ENCODE measurements around the gene CD163L1.

GRCh38 chr12:6641070-6641351, 5.3 kb upstream of the LPAR5 start:
- PRO-cap: no peak
- RRBS, 2 experiments: no CpG with 5 or more reads among the region's 2 CpGs

DNA sequence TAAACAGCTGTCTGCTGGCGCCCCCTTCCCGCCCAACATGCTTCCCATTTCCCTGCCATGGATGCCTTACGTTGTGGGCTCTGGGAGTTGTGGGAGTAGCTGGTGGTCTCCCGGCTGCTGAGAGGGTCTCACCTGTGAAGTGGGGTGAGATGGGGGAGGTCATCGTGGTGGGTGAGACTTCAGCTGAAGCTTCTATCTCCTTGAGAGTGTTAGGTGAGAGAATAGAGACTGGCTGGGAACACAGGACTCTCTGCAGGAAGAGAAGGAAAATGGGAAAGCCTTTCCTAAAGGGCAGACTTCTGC, 2.2 kb downstream of the ACRBP start:
- PRO-cap: no peak
- RRBS, 2 experiments: no CpG with 5 or more reads among the region's 5 CpGs

DNA sequence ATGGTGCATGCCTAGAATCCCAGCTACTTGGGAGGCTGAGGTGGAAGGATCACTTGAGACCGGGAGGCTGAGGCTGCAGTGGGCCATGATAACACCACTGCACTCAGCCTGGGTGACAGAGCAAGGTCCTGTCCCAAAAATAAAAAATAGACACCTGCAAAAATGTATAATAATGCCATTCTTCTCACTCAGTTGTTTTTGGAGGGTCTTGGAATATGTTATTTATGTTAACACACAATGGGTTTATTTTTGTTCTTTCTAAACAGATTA, 7.3 kb upstream of the ING4 start:
- PRO-cap: no peak
- RRBS, 2 experiments: no CpG with 5 or more reads among the region's 1 CpG

GRCh38 chr12:6773450-6774527, 1.5 kb downstream of the LAG3 start:
- PRO-cap: no peak
- RRBS, 2 experiments: 90 to 91% methylated on average over 26 of the region's 70 CpGs

DNA sequence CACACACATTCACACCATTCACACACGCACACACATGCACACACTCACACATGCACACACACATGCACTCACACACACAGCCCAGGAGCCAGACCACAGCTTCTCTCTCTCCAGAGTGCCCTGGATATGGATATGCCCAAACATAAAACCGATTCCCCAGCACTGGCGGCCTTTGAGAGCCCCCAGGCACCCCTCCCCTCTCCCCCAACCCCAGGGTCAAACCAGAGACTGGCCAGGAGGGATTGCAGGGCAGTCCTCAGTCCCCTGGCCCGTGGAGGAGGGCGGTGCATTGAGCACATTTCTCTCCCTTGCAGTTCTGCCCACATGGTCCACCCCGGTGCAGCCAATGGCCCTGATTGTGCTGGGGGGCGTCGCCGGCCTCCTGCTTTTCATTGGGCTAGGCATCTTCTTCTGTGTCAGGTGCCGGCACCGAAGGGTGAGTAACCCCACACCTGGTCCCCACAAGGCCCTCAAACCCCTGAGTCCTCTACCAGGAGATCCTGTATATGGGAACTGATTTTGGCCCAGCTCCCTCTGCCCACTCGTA, 3.4 kb upstream of the GPR162 start:
- PRO-cap: no peak
- RRBS, 2 experiments: 93 to 100% methylated on average over 2 to 5 of the region's 12 CpGs

- PRO-cap: no peak
- RRBS, 2 experiments: 94 to 96% methylated on average over 7 of the region's 37 CpGs
Observed at GRCh38 chr12:6836721-6837715, 3.7 kb upstream of the GNB3 start.

GRCh38 chr12:6865937-6866468, 1.3 kb upstream of the TPI1 start:
- PRO-cap: no peak
- RRBS, 2 experiments: no CpG with 5 or more reads among the region's 15 CpGs

GRCh38 chr12:6926922-6927170, 913 bp upstream of the ATN1 start:
- PRO-cap: no peak
- RRBS, 2 experiments: no CpG with 5 or more reads among the region's 5 CpGs

- PRO-cap: no peak
- RRBS, 2 experiments: no CpG with 5 or more reads among the region's 11 CpGs
Observed at GRCh38 chr12:6950929-6951153, 315 bp upstream of the PTPN6 start.

GRCh38 chr12:6951870-6952619, 889 bp downstream of the PTPN6 start:
- PRO-cap: no peak
- RRBS, 2 experiments: 67% methylated on average over 2 of the region's 22 CpGs; no CpG with 5 or more reads in 1 of the 2 experiments

DNA sequence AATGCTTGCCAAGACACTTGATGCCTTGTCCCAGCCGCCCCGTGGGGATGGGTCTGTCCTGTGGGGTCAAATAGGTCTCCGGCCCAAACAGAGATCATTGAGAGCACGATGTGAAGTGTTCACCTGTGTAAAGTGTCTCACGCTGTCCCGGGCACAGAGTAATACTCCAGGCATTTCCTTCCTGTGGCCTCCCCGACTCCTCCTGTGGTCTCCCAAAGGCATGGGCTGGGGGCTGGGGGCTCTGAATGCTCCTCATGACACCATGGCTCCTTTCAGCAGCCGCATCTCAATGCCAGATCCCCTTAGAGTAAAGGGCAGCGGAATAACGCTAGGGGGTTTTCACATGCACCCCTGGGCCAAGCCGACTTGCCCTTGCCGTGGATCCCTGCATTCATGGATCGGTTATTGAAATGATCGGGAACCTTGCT, 1.5 kb downstream of the PTPN6 start:
- PRO-cap: no peak
- RRBS, 2 experiments: 77 to 88% methylated on average over 4 of the region's 14 CpGs

GRCh38 chr12:6994931-6995261, 23.4 kb downstream of the LPCAT3 start:
- PRO-cap: no peak
- RRBS, 2 experiments: no CpG with 5 or more reads among the region's 2 CpGs

- PRO-cap: bidirectional peak, plus-strand start at chr12:7019032, minus-strand start at chr12:7018926
- RRBS, 2 experiments: 0% methylated on average over 1 of the region's 7 CpGs
Observed at GRCh38 chr12:7018991-7019325, 682 bp upstream of the LPCAT3 start.

DNA sequence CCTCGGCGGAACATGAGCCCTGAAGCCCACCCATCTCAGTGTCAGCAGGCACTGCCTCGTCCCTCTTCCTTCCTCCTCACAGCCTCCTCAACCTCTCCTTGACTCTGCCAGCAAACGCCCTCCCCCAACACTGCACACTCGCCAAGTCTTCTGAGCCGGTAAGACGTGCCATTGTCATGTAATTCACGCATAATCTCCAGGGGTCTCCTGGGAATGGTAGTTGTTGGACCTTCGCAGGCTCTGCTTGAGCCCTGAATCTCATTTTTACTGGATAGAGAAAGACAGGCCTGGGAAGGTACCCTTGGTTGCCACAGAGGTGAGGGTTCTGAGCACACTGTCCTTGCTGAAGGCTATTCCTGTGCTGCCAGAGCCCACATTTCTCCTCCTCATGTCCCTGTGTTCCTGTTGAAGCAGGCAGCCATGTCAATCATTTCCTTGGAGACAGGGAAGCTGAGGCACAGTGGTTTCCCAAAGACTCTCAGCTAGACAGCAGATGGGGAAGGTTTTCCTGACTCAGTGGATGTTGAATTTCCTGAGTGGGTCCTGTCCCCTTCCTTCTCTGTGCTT, 1.5 kb downstream of the C1R start:
- PRO-cap: no peak
- RRBS, 2 experiments: no CpG with 5 or more reads among the region's 9 CpGs

DNA sequence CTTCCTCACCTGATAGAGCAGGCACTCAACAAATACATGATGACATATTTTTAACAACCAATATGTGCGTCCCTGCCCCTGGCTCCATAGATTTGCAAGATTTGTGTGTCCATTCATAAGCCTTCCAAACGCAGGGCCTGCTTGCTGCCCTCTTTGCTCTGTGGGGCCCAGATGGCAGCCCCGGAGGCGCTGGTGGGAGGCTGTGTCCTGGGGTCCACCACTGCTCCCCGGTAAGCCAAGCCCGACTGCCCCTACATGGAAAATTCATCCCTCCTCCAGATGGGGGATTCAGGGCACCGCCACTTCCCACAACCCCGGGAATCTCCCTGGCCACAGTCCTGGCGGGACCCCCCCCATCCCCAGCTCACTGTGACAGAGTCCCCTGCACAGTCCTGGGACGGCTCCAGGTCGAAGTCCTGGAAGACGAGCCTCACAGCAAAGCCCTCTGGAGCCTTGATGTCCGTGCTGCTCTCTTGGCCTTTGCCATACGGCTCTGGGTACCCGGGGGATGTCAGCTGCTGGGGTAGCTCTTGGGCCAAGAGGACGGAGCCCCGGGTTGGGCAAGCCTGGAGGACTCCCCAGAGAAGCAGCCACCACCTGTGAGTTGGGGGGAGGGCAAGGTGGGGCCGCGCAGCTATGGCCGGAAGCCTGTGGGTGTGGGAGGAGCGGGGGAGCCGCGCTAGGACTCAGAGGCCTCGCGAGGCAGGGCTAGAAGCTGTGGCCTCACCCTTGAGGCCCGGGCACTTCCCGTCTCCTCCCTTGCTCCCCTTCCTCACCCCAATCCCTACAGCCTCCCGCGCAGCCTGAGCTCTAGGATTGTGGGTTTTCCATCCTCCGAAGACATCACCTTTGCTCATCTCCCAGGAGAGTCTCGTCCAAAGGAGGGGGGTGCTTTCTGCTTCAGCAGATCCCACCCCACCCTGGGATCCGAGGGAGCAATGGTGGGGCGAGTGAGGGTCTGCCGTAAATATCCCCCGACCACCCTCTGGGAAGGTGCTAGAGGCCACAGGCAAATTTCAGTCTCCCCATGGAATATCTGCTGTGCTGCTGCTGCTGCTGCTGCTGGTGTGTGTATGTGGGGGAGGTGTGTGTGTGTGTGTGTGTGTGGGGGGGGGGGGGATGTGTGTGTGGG, 765 bp downstream of the C1RL start:
- PRO-cap: no peak
- RRBS, 2 experiments: 34 to 36% methylated on average over 15 of the region's 35 CpGs

DNA sequence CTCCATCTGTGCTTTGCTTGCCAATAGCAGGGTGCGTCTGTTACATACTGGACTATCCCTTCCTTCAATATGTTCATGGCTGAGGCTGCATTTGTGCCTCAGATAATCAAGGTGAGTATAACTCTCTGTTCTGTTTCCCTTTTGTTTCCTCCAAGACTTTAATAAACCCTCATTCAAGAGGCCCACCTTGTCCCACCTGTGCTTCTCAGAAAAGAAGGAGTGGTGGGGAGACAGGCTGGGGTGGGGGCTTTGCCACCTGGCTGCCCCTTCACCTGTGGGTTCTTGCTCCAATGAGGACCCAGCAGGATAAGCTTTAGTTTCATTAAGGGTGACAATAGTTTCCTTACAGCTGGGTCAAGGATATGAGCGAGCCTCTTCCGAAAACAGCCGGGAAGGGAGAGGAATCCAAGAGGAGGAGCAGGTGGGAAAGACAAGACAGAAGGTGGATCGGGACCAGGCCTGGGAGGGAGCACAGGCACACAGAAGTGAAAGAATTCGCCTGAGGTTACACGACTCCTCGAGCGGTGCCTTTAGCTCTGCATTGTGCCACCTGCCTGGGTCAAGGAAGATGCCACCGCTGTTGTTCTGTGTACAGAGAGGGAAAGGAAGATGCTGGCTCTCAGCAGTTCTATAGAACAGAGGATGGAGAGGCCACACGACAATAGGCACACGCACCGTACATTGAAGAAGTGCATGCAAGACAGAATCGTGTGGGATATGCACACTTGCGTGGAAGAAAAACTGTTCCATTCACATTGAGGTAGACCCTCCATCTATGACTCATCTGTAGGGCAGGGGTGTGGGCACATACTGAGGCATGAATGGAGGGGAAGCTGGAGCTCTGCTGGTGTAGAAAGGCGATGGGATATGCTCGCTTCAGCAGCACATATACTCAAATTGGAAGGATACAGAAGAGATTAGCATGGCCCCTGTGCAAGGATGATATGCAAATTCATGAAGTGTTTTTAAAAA, 9.2 kb upstream of the C1RL start:
- PRO-cap: no peak
- RRBS, 2 experiments: no CpG with 5 or more reads among the region's 17 CpGs

DNA sequence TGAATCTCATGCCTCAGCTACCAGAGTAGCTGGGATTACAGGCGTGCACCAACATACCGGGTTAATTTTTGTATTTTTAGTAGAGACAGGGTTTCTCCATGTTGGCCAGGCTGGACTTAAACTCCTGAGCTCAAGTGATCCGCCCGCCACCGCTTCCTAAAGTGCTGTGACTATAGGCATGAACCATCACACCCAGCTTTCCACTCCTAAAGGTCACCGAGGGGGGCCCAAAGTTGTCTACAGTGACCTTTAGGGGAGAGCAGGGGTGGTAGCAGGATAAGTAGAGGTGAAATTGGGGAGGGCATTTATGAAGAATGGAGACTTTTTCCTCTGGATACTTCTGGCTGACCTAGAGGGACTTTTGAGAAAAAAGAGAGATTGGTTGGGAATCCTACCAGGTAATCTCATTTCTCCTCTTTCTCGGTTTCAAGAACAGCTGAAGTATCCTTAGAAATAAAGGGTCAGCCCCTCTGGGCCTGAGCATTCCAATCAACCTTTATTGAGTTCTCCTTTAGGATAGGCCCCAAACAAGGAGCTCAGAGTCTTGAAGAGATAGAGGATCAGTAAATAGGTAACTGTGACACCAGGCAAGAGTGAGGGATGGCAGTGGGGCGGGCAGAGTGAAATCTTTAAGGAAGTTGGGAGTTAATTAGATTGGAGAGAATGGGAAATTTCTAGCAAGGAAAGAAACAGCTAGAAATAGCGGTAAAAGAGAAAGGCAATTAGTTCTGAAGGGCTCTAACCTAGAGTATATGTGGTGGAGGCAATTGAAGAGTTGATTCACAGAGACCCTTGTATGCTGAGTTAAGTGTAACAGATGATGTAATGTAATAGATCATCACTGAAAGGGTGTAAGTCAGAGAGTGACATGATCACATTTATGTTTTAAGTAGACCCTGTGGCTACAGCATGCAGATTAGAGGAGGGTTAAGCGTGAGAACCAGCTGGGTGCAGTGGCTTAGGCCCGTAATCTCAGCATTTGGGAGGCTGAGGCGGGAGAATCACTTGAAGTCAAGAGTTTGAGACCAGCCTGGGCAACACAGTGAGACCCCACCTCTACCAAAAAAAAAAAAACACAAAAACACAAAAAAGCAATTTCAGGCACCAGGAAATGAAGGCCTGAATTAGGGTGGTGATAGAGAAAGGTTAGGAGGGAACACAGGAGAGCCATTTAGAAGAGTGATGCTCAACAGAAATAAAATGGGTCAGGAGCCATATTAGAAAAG, 3.3 kb downstream of the RBP5 start:
- PRO-cap: no peak
- RRBS, 2 experiments: no CpG with 5 or more reads among the region's 12 CpGs

DNA sequence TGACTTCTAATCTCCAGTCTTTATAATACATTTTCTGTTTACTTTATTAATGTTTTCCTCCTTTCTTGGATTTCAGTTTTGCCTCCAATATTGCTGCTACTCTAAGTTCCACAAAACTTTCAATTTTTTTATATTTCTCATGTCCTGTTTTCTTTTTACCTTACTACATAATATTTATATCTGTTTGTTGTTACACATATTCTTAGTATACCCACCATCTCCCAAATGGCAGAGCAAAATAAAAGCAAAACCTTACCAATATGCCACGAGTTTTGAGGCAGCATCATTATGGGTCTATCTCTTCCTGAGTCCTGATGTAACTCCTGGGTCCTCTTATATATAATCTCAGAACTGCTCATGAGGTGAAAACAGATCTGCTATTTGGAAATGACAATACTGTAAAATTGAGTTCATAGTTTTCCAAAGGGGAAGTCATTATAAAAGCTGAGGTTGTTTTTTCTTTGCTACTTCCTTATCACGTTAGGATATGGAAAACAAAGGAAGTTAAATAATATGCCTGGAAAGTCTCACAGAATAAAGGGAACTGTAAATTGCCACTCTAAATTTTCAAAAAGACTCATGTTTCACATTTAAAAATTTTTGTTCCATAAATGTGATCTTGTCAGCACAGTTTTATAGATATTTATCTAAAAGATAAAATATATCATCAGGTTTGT, at the start of gene CD163L1:
Gene CD163L1 (minus strand): TSS at position 313 of the 677 bp plus-strand sequence.
- PRO-cap: no peak
- RRBS, 2 experiments: no CpG with 5 or more reads among the region's 2 CpGs

DNA sequence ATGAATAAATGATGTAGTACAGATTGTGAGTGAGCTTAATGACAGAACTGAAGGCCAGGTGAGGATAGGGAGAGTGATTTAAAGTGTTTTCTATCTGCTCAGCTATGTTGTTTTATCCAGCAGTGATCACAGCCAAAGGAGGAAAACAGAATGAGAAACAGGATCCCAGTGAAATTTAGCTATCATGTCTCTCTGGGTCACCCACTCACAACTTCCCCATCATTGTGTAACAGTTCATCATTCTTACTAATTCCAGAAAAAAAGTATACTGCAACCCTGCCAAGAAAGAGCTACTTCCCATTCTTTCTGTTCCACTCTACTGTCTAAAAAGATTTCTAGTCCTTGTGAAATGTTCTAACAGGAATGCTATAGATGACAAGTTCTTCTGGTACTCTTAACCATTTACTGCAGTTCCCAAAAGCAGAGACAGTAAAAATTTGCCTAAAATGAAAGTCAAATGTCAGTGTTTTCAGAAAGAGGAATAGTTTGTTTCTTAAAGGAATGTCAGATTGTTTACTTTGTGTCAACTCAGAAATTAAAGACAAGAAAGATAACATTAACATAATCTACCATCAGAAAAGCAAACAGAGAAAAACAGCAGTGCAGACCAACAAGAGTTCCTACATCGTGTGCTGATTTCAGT, 39.3 kb upstream of the CD163 start:
- PRO-cap: no peak
- RRBS, 2 experiments: no CpG with 5 or more reads among the region's 1 CpG

- PRO-cap: no peak
- RRBS, 2 experiments: no CpG with 5 or more reads among the region's 4 CpGs
Observed at GRCh38 chr12:7555537-7556259, 52.1 kb upstream of the CD163 start.